Metanephros (tissue), 2 donors: ENCODE measurements around a stretch of chr2.

DNA sequence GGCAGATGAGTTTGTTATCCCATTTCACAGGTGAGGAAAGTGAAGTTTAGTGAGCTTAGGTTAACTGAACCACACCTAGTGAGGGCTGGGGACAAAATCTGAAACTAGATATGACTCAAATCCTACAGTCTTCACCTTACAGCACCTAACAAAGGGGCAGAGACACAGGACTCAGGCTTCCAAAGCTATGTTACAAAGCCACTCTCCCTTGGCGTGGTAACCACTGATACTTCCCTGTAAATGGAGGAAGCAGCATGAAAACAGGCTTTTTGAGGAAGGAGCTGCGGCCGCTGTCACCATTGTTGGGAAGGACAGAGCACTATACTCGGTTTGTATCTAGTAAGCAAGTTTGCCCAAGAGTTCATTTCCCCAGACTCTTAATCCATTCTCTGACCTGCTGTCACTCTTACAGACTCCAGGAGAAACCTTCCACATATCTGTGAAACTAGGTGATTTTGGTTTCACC is 60.3 kb downstream of the LONRF2 start:
- RAMPAGE, long total RNA = no peak

DNA sequence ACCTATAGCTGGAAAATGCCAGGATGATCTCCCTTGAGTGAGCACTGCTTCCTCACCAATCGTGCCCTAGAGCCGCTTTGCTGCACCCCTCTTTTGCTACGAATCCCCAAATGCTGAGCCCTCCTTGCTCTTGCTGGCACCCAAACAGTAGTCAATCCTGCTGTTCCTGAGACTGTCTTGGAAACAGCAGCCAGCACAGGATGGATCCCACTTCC is 58.5 kb downstream of the LONRF2 start:
- RAMPAGE, long total RNA = no peak

DNA sequence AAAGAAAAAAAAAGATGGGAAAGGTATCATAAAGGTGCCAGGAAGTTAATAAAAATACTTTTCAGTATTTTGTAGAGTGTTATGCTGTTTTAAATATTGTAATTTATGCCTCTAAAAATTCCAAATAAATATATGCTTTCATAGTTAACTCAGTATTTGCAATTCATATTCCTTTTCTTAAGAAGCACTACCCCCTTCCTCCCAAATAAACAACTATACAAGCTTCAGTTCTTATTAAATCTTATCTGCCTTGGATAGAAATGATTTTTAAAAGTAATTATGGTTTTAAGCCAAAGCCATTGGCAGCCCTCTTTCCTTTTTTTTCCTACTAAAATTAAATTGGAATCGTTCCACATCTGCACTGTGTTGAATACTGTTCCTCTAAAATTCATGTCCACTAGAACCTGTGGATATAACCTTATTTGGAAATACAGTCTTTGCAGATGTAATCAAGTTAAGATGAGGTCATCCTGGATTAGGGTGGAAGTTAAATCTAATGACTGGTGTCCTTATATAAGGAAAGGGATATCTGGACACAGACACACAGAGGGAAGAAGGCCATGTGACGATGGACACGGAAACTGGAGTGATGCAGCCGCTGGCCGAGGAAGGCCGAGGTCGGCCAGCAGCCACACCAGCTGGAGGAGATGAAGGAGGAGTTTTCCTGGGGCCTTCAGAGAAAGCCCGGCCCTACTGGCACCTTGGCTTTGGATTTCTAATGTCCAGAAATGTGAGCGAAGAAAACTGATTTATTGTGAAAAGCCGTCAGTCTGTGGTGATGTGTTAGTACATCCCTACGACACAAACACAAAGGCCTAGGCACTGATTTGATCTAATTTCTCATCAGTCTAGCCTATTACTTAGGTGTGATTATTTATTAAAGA is 49.5 kb downstream of the LONRF2 start:
- RAMPAGE, long total RNA = no peak

- RAMPAGE, long total RNA = no peak
Measured at GRCh38 chr2:100409890-100410383, 7.5 kb downstream of the CHST10 start.

DNA sequence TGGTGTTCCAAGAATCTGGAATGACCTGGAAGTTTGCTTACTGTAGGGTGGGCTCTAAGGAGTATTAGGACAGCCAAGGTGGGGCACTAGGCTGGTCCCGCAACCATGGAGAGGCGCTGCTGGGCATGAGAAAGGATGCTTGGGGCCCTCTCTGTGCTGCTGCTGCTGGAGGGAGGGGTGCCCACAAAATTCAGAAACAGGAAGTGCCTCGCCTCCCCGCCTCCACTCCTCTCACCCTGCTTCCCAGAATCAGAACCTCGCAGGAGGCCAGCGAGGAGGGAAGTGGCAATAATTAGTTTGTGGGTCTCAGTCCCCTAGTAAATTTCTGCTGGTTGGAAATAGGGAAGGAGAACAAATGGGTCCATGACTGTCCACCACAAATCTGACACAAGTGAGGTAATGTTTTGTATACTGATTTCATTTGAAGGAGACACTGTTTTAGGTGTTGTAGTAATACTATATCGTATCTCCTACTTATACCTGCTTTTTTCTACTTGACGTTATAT is 7.9 kb upstream of the PDCL3 start:
- RAMPAGE, long total RNA = no peak

DNA sequence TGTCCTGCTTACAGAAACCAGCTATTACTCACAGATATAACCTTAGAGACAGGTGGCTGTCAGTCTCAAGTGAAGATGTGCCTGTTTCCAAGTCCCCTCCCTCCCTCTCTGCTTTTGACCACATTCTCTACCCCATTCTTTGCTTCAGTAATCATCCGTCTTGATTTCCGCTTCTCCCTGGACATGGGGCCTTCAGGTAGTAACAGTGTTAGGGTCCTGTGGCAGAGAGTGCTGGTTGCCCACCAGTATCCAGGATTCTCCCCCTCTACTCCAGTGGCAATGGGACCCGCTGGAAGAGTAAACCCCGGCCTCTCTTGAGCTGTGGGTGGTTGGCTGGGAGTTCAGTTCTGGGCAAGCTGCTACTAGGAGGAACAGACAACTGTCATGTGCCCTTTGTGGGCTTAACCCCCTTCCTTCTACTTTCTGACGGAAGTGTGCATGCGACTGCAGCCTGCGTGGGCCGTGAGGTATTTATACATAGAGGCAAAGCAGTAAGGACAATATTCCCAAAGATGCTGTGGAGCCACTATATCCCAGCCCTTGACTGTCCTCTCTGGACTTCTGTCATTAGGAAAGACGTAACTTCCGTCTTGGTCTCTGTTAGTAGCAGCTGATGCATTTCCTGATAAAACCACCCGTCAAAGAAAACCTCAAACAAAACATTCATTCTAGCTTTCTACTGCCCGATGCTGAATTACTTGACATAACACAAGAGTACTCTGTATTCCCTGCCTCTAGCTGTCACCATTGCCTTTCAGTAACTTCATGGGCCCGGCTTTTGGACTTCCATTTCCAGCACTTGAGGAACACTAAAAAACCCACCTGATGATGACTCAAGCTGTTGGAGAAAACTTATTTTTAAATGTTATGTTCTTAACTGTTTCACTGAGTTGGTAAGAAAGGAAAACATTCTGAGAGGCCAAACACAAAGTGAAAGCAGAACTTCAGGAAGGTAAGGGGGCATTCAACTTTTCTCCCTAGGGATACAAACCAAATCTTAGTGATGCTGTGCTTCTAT is 18.0 kb downstream of the PDCL3 start:
- RAMPAGE, long total RNA = no peak

DNA sequence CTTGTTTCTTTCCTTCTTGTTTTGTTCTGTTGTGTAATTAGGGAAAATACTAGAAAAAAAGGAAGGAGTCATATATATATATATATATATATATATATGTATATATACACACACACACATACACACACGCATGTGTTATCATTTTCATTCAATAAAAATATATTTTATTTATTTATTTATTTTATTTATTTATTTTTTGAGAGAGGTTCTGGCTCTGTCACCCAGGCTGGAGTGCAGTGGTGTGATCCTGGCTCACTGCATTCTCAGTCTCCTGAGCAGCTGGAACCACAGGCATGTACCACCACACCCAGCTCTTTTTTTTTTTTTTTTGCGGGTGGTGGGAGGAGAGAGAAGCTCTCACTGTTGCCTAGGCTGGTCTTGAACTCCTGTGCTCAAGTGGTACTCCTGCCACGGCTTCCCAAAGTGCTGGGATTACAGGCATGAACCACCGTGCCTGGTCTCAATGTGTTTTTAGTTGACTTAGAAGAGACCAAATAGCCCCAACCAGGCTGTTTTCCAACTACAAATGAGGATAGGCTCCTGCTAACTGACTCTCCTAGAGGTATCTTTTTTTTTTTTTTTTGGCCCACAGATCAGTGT is 80.6 kb downstream of the PDCL3 start:
- RAMPAGE, long total RNA = no peak

- RAMPAGE, long total RNA = no peak
Measured at GRCh38 chr2:100822669-100823137, 2.8 kb downstream of the NPAS2 start.

- RAMPAGE, long total RNA = no peak
Measured at GRCh38 chr2:100893791-100894239, 73.9 kb downstream of the NPAS2 start.

DNA sequence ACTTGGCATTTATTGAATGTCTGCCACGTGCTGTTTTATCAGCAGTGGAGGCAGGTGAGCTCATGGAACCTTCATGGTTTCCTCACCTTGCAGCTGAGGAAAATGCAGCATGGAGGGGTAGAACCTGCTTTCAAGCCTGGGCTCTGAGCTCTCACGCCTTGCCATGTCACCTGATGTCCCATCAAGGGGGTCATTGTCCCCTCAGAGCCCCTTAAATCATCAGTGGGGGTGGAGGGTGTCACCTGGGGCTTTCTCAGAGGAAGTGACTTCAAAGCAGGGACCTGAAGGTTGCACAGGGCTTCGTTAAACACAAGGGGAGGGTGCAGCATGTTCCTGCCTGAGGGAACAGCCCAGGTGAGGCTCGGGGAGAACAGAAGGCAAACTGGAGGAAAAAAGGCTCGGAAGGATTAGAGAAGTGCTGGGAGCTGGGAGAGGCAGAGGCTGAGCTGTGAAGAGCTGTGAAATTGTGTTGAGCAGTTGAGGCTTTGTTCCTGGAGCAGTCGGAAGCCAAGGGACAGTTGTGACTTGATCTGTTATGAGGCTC is 55.9 kb upstream of the RPL31 start:
- RAMPAGE, long total RNA = no peak

- RAMPAGE, long total RNA = no peak
Measured at GRCh38 chr2:101086416-101086746, 64.8 kb downstream of the TBC1D8 start.

DNA sequence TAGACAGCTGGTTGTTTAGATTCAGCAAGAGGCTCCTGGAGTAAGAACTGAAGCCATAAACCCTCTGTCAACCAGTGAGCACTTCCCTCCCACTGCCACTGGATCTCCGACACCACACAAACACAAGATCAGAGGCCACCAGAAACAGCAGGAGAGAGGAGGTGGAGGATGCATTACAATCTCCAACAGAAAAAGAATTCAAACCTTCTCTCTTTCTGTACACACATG is 27.2 kb downstream of the TBC1D8 start:
- RAMPAGE, long total RNA = no peak

DNA sequence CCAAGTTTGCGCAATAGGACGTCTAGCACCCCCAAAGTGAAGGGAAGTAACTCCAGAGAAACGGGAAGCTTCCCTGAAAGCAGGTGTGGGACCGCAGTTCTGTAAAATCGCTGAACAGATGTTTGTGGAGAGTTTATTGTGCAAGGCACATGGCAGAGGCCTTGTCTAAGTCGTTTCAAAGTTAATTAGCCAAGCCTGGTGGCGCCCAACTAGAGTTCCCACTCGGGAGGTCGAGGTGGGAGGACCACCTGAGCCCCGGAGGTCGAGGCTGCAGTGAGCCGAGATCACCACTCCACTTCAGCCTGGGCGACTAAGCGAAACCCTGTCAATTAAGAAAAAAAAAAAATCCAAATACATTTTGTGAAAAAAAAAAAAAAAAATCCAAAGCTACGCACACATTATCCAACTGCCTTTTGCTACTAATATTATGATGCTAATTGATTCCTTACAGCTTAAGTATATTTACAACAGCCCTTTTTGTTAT is 454 bp upstream of the RNF149 start:
- RAMPAGE, long total RNA = no peak

GRCh38 chr2:101567740-101568146 is 92.8 kb upstream of the RFX8 start:
- RAMPAGE, long total RNA = no peak

- RAMPAGE, long total RNA = no peak
Measured at GRCh38 chr2:101696439-101697120, 927 bp upstream of the MAP4K4 start.

DNA sequence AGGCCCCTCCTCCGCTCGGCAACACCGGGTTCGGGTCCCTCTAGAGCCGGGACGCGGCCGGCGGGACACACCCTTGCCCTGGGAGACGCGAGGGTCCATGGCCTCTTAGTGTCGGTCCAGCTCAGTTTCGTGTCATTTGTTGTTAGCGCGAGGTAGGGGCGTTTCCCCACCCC is 500 bp upstream of the MAP4K4 start:
- RAMPAGE, long total RNA = no peak

- RAMPAGE, long total RNA = no peak
Measured at GRCh38 chr2:101700226-101700865, 2.8 kb downstream of the MAP4K4 start.

- RAMPAGE, long total RNA = no peak
Measured at GRCh38 chr2:102061903-102062760, 70.4 kb downstream of the IL1R2 start.

- RAMPAGE, long total RNA = no peak
Measured at GRCh38 chr2:102066427-102067104, 74.8 kb downstream of the IL1R2 start.

GRCh38 chr2:102104208-102104974 is 38.2 kb upstream of the IL1R1 start:
- RAMPAGE, long total RNA = no peak